Skeletal muscle satellite cell (primary cell): ENCODE measurements around a stretch of chr2.

GRCh38 chr2:172325321-172325654 lies 102.1 kb upstream of the ITGA6 start:
- CAGE, long polyA plus RNA = no peak

GRCh38 chr2:172335656-172336174 lies 91.7 kb upstream of the ITGA6 start:
- CAGE, long polyA plus RNA = no peak

DNA sequence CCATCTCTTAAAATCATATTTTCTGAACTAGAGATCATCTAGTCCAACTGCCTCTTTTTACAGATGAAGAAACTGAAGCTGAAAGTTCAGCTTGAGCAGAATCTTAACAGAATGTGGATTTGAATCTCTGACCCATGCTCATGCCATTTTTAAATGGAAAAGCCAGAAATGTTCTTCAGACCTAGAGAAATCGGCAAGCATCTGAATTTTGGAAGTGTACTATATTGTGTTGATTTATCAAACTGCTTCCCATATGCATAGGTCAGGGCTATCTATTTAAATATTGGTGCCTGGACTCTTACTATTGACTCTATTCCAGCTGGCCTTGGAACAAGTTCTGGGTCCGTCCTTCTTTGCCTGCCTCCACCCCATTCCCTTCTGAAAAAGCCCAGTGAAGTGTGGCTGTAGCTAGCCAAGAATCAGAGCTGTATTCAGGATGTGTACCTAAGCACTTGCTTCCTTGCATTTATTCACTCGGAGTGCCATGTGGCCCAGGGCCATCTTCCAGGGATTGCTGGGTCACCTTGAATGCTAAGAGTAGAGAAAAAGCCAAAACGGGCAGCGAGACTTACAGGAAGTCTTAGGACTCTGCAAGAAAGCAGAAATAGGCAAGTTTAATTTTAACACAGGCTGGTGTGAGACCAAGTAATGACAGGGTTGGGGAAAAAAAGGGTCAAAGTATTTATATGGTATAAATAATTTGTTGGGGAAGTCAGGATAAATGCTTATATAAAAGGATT lies 4.0 kb downstream of the ITGA6 start:
- CAGE, long polyA plus RNA = no peak

GRCh38 chr2:172468999-172469564 lies 41.7 kb downstream of the ITGA6 start:
- CAGE, long polyA plus RNA = no peak

GRCh38 chr2:172497853-172498335 lies 58.0 kb upstream of the PDK1 start:
- CAGE, long polyA plus RNA = no peak

DNA sequence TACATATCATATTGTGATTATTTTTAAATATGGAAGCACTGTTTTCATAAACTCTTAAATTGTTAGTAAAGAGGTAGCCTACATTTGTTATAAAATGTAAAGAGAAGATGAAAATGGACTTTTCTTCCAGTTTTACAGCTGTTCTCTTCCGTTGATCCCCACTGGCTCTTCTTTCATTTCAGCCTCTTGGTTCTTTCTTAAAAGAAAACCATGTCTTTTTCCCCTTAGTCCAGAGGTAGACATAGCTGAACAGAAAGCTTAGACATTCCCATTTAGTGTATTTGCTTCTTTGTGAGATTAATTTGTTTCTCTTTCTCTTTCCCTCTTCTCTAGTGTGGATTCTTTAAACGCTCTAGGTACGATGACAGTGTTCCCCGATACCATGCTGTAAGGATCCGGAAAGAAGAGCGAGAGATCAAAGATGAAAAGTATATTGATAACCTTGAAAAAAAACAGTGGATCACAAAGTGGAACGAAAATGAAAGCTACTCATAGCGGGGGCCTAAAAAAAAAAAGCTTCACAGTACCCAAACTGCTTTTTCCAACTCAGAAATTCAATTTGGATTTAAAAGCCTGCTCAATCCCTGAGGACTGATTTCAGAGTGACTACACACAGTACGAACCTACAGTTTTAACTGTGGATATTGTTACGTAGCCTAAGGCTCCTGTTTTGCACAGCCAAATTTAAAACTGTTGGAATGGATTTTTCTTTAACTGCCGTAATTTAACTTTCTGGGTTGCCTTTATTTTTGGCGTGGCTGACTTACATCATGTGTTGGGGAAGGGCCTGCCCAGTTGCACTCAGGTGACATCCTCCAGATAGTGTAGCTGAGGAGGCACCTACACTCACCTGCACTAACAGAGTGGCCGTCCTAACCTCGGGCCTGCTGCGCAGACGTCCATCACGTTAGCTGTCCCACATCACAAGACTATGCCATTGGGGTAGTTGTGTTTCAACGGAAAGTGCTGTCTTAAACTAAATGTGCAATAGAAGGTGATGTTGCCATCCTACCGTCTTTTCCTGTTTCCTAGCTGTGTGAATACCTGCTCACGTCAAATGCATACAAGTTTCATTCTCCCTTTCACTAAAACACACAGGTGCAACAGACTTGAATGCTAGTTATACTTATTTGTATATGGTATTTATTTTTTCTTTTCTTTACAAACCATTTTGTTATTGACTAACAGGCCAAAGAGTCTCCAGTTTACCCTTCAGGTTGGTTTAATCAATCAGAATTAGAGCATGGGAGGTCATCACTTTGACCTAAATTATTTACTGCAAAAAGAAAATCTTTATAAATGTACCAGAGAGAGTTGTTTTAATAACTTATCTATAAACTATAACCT lies 51.7 kb upstream of the PDK1 start:
- CAGE, long polyA plus RNA = no peak

GRCh38 chr2:172949573-172950003 lies 126.1 kb upstream of the MAP3K20 start:
- CAGE, long polyA plus RNA = no peak

- CAGE, long polyA plus RNA = no peak
Measured at GRCh38 chr2:172953964-172954571, 121.6 kb upstream of the MAP3K20 start.

GRCh38 chr2:172967967-172968628 lies 107.5 kb upstream of the MAP3K20 start:
- CAGE, long polyA plus RNA = no peak

DNA sequence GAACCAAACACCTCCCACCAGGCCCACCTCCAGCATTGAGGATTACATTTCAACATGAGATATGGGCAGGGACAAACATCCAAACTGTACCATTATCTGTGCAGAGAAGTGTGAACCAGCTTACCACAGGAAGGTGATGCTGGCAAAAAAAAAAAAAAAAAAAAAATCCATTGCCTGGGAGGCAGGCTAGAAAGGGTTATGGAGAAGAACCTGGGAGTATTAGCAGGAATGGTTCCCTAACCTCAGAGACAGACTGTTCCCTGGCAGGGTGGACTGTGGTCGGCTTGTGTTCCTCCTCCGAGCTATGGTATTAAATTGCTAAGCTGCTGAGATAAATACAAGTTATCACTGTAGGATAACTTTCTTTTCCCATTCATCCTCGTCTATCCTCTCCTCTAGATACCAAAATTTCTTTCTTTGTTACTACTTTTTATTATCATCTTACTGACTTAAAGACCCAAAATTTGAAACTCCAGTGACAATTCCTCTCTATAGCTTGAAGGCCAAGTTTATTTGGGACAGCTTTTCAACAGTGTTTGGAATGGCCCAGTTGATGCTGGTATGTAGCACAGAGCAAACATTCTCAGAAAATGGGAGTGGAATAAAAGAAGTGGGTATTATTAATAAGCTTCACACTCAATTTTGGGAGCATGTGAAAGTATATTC lies 73.7 kb upstream of the MAP3K20 start:
- CAGE, long polyA plus RNA = no peak

GRCh38 chr2:173002653-173003584 lies 72.7 kb upstream of the MAP3K20 start:
- CAGE, long polyA plus RNA = no peak

DNA sequence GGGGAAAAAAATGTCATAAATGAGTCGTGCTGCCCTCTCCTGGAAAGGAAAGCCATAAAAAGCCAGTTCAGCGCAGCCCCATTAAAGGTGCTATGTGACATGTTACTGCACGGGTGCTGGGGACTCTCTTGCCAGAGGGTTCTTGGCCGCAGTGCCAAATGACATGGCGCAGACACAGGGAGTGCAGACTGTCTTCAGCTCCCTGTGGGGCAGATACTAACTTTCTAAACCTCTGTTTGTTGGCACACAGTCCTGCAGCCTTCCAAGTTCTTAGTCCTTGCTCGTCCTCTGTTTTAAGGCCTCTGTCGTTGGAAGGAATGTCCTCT lies 53.6 kb upstream of the MAP3K20 start:
- CAGE, long polyA plus RNA = no peak

DNA sequence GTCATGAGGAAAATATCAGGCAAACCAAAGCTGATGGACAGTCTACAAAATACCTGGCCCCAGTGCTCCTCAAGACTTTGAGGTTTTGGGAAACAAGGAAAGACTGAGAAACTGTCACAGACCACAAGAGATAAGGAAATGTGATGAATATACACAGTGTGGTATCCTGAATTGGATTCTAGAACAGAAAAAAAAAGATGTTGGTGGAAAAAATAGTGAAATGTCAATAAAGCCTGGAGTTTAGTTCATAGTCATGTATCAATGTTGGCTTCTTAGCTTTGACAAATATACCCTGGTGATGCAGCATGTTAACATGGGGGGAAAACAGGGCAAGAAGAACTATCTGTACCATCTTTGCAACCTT lies 28.7 kb downstream of the MAP3K20 start:
- CAGE, long polyA plus RNA = no peak

GRCh38 chr2:173150063-173150393 lies 74.4 kb downstream of the MAP3K20 start:
- CAGE, long polyA plus RNA = no peak

DNA sequence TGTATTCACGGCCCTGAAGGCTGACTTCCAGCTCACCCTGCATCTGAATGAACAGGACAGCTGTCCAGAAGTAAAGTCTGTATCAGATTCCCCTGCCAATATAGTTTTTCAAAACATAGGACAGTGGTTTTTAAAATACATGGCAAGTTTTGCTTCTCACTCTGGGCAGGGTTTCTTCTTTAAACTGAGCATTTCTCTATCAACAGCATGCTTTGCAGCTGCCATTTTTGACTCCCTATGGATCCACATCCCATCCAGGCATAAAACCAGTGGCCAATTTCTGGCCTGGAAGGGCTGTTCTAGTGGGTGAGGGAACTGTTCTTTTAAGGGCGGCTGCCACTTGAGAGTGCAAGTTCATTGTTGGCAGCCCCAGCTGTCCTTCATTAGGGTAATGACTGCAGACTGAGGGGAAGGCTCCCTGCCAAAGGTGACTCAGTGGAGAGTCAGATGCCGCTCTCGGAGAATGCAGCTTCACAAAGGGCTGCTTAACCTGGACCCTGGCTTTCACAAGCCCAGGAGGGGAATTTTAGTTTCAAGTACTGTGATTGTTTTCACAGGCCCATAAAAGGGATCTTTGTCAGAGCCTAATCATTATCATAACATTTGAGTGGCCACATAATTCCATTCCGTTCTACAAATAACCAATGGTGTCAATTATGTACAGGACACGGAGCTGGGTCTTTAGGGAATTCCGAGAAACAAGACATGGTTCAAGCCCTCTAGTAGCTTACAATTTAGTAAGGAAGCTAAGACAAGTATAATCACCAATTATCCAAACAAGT lies 235.6 kb downstream of the CDCA7 start:
- CAGE, long polyA plus RNA = no peak

DNA sequence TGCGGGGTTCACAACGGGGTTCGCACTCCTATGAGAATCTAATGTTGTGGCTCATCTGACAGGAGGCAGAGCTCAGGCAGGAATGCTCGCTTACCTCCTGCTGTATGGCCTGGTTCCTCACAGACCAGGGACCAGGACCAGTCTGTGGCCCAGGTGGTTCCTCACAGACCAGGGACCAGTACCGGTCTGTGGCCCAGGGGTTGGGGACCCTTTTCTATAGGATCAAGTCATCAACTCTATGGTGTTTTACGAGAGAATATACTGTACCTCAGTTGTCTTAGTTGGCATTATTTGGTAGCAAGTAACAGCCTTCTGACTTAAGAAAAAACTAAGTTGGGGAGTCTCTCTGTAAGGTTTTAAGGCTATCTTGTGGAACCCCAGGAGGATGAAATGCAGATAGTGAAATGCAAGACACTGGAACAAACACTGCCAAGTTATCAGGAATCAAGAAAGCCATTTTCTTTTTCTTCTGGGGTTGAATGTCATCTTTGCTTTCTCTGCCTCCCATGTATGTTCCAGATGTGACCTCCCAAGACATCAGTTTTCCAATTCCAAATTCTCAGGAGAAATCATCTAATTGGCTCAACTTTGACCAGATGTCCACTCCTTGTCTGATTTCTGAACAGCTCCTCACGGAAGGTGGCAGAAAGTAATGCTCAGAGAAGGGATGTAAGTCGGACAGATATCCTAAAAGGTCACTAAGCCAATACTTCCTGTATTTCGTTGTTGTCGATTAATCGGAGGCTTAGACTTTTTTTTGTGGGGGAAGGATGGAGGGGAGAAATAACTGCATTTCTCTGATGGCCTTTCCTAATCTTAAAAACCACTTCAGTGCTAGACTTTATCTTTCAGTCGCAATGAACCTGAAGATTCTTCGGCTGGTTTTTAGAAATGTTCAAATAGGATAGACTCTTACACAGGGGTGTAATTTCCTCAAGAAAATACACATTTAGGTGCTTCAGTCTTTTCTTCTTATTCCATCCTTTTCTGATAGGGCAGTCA lies 60.8 kb downstream of the SP3 start:
- CAGE, long polyA plus RNA = no peak

- CAGE, long polyA plus RNA = no peak
Measured at GRCh38 chr2:173990966-173991206, 25.7 kb upstream of the SP3 start.

DNA sequence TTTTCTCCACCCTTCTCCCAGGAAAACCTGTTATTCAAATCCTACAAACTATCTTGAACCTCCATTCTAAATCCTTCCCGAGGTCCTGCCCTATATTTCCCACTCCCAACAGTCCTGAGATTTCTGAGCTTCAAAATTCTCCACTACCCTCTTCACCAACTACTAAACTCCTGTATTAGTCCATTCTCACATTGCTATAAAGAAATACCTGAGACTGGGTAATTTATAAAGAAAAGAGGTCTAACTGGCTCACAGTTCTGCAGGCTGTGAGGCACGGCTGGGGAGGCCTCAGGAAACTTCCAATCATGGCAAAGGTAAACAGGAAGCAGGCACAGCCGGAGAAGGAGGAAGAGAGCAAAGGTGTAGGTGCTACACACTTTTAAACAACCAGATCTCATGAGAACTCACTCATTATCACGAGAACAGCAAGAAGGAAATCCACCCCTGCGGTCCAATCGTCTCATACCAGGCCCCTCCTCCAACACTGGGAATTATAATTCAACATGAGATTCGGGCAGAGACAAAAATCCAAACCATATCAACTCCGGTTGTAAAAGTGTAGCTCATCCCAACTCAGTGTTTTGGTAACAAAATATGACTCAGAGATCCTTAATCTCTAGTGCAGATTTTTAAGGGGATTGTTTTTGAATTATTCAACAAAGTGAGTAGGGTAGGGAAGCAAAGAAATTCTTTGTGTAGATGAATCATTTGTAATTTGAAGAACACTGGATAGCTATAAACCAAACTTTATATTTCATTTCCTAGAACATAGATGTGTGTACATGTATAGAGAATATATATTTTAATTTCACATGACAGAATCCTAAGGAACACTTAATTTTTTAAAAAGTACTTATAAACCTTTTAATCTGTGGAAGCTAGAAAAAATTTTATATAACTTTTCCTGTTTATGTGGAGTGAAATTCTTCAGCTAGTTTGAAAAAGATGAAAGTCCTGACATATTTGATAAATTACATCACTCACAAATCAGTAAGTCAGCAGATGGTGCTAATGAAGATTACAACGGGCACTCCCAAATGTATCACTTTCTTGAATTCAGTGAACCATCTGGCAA lies 130.3 kb downstream of the OLA1 start:
- CAGE, long polyA plus RNA = no peak

- CAGE, long polyA plus RNA = no peak
Measured at GRCh38 chr2:174120978-174121700, 127.2 kb downstream of the OLA1 start.

DNA sequence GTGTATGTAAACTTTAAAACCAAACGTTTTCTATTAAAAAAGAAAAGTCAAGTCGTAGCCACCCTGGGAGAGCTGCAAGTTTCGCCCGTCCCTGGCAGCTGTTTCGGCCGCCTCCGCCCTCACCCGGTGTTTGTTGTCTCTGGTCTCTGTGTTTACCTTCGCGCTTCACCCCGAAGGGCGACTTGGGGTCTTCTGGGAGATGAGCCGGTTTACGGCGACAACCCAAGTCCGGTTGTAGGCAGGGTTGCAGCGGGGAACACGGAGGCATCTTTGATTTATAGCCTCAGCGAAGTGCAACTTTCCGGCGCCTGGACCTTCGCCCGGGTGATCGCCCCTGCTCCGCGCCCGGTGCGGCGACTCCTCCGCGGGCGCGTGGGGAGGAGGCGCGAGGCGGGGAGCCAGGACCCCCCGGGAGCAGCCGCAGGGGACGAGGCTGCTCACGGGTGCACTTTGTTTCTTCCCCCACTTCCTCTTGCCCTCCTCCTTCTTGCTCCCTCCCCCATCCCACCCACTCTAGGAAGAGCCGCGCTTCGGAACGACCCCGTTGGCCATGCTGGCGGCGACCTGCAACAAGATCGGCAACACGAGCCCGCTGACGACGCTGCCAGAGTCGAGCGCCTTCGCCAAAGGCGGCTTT lies 954 bp downstream of the SP9 start:
- CAGE, long polyA plus RNA = no peak